ENCODE measurements around a stretch of chr9.

DNA sequence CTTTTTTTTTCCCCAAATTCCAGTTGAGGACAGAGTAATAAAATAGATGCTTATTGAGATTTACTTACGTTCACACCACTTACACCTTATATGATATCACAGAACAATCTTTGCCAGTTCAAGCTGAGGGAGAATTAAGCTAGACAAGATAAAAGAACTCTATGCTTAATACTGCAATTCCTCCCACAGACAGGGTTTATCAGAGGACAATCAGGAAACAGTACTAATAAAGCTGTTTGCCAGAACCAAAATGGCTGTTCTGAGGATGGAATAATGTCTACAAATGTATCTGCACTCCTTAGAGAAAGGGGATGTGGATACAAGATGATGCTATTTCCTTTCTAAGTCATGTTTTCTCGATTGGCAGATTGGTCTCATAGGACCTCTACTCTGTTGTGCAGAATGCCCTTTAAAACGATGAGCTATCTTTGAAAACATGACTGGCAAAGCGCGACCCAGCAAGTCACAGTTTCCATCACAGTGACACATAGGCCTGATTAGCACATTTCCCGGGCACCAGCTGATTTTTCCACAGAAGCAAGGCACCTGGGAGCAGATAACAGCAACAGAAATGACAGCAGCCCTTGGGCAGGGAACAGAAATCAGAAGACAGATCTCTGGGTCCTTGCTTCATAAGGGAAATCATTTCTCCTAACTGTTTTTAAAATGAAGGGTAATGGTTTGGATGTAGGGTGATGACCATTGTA is 54.0 kb downstream of the AOPEP start:
- RRBS = no CpG with 5 or more reads among the region's 6 CpGs

DNA sequence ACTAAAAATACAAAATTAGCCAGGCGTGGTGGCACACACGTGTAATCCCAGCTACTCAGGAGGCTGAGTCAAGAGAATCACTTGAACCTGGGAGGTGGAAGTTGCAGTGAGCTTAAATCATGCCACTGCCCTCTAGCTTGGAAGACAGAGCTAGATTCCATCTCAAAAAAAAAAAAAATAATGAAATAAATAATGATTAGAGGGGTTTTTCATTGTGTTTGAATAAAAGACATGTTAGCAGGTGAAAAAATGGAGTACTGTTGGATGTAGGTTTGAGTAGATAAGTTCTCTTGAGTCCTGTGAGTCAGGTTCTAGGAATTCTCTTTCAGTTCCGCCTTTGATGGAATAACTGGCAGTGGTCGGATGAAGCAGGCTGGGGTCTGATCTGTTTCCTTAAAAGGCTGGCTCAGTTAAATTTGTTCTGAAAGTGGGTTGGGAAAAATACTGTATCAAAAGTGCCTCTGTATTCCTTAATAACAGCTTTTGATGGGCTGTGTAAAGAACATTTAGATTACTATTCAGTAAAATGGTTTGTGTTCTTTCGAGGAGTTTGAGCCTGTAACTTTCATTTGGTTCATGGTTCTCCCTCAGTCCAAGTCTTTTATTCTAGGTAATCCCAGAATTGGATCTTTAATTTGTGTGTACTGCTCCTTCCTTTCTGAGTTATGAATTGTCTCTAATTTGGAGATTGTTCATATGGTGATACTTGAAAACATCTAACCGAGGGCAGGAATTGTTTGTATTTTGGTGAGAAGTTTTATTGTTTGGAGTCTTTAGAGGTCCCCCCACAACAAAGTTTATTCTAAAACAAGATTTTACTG is 73.4 kb downstream of the AOPEP start:
- RRBS = no CpG with 5 or more reads among the region's 6 CpGs

DNA sequence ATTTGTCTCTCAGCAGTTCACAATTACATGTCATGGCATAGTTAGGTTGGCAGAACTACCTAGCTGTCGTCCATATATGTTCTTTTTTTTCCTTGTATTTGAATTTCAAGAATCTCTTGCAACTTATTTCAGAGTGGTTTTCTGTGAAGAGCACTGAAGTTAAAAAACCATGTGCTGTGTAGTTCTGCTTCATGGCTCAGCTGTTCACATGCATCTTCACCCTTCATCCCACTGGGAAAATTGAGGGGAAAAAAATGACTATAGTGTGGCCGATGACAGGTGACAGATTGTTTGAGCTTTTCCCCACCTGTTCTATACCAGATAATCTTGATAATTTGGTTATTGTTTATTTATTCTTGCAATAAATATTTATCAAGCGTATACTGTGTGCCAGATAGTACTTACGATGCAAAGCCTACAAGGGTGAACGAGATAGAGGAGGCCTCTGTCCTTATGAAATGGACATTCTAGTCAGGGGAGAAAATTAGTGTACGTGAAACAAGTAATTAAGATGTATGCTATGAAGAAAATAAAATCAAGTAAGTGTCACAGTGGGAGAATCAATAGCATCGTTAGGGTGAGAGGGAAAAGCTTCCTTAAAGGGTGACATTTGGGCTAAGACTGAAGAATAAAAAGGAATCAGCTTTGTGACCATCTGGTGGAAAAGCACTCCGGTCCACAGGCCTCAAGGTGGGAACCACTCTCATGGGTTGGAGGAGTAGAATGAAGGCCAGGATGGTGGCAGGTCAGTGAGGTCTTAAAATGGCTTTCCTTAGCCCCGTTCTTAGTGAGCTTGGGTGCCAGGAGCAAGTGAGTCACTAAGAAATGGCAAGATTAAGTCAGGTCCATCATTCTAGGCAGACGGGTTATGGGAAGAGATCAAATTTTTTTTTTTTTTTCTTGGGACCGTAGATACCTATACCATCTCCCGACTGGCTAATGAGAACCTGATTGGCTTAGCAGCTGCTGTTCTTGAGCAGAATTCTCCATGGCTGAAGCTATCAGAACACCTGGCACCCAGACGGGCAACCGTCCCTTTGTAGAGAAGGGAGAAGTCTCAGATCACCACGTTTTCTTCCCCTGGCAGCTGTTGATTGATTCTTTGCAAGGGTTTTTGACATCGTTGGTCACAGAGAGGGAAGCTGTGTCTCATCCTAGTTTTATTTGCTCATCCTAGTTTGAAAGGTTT is 78.2 kb downstream of the AOPEP start:
- RRBS = no CpG with 5 or more reads among the region's 16 CpGs

- RRBS = no CpG with 5 or more reads among the region's 6 CpGs
Measured at GRCh38 chr9:94833609-94834291, 107.3 kb downstream of the AOPEP start.

- RRBS = no CpG with 5 or more reads among the region's 5 CpGs
Measured at GRCh38 chr9:94899658-94900388, 173.3 kb downstream of the AOPEP start.

- RRBS = no CpG with 5 or more reads among the region's 18 CpGs
Measured at GRCh38 chr9:94909431-94910253, 183.1 kb downstream of the AOPEP start.

GRCh38 chr9:94950110-94950845 is 223.8 kb downstream of the AOPEP start:
- RRBS = no CpG with 5 or more reads among the region's 7 CpGs

GRCh38 chr9:94966007-94966648 is 239.6 kb downstream of the AOPEP start:
- RRBS = no CpG with 5 or more reads among the region's 3 CpGs

- RRBS = no CpG with 5 or more reads among the region's 11 CpGs
Measured at GRCh38 chr9:94973504-94974126, 247.1 kb downstream of the AOPEP start.

DNA sequence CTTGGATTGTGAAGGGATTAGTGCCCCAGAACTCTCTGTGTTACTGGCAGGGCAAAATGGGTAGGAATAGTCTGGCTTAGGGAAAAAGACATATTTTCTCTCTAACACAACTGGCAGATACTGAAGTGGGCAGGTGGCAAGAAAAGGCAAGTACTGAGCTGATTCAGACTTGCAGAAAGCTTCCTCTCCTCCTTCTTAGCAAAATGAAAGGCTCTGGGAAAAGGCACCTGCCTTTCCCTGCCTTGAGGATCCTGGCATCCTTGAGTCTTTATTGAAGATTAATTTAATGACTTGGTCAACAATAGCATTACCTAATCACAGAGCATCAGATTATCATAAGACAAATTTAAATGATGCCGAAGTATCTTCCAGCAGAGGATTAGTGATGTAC is 294.7 kb downstream of the AOPEP start:
- RRBS = no CpG with 5 or more reads among the region's 1 CpG

GRCh38 chr9:95055652-95056672 is 261.5 kb downstream of the FANCC start:
- RRBS = no CpG with 5 or more reads among the region's 17 CpGs

GRCh38 chr9:95077147-95077636 is 240.3 kb downstream of the FANCC start:
- RRBS = 61% methylated on average over 3 of the region's 13 CpGs

- RRBS = no CpG with 5 or more reads among the region's 14 CpGs
Measured at GRCh38 chr9:95095717-95096231, 221.7 kb downstream of the FANCC start.

DNA sequence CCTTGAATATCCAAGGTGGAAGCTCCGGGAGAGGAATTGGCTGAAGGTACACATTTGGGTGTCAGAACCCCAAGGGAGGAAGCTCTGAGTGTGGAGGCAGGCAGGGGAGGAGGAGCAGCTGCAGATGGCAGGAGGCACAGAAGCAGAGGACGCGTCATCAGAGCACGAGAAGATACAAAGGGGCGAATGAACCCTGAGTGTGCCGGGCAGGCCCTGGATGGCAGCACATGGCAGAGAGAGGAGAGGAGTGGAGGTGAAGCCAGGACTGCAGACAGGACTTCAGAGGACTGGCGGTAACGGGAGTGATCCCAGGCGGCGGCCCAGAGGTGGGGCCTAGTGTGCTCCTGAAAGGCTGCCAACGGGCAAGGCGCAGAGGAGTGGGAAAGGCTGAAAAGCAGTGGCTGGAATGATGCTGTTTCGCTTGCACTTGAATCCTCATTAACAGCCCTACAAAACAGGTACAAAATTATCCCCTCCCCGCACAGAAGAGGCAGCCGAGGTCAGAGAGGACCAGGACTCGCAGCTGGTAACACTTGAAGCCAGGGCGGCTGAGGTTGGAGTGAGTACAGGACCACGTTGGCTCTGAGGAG is 179.7 kb downstream of the FANCC start:
- RRBS = no CpG with 5 or more reads among the region's 18 CpGs

DNA sequence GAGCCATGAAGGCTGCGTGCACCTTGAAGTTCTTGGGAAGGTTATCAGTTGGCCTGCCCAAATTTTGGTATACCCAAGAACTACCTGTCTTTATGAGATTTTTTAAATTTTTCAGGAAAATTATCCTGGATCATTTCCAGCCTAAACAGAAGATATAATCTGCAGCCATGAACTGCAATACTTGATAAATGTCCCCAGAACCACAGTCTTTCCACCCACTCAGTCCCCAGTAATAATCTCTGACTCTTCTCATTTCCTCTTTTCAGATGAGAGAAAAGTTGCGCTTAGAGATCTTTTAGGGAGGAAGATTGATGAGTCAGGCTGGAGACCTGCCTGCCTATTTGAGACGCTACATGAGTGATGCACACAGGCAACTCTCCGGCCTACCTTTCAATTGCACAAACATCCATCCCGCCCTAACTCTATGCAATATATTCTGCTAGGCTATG is 159.8 kb downstream of the FANCC start:
- RRBS = no CpG with 5 or more reads among the region's 5 CpGs

GRCh38 chr9:95188539-95189049 is 128.9 kb downstream of the FANCC start:
- RRBS = no CpG with 5 or more reads among the region's 4 CpGs

DNA sequence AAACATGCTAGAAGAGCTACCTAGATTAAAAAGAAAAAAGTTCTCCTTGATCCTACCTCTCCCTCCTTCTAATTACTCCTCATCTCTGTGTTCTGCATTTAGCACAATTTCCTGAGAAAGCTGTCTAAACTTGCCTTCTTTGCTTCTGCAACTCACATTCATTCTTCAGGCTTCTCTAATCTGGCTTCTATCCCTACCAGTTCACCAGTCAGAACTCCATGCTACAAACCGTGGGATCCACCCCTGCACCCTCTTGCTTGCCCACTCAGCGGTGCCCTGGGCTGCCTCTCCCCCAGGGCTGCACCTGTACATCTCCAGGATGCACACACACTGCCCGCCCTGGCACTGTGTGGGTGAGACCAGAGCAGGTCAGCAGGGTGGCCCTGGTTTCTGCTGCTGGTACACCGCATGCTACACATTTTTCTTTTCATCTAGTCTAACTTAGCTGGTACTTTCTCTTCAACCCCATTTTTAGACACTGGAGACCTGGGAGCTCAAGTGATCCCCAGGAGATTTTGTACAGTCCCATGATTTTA is 127.1 kb downstream of the FANCC start:
- RRBS = no CpG with 5 or more reads among the region's 4 CpGs

GRCh38 chr9:95433430-95433744 is 75.7 kb downstream of the PTCH1 start:
- RRBS = no CpG with 5 or more reads among the region's 4 CpGs

GRCh38 chr9:95462162-95463318 is 46.5 kb downstream of the PTCH1 start:
- RRBS = 15% methylated on average over 5 of the region's 32 CpGs

GRCh38 chr9:95757125-95757495 is 118.4 kb upstream of the ERCC6L2 start:
- RRBS = no CpG with 5 or more reads among the region's 3 CpGs

Measured in foreskin fibroblast (primary cell).